Thyroid gland (tissue), 7 donors: ENCODE data around the genes CADPS and ATXN7.

GRCh38 chr3:61585943-61586694, 24.7 kb downstream of the PTPRG start:
- PRO-cap, 2 experiments = no peak in any of the 2 experiments
- RAMPAGE, long total RNA, 5 experiments = no peak in any of the 5 experiments

GRCh38 chr3:61807651-61808395, 246.5 kb downstream of the PTPRG start:
- PRO-cap, 2 experiments = peak in 1 of 2 experiments; most common plus-strand start chr3:61808127 (in 1); most common minus-strand start chr3:61808058 (in 1)
- RAMPAGE, long total RNA, 5 experiments = no peak in any of the 5 experiments

- PRO-cap, 2 experiments = no peak in any of the 2 experiments
- RAMPAGE, long total RNA, 5 experiments = no peak in any of the 5 experiments
These were observed 365.8 kb downstream of the PTPRG start for GRCh38 chr3:61926727-61928014.

- PRO-cap, 2 experiments = peak in 1 of 2 experiments; most common minus-strand start chr3:61956393 (in 1)
- RAMPAGE, long total RNA, 5 experiments = no peak in any of the 5 experiments
These were observed 362.5 kb upstream of the C3orf14 start for GRCh38 chr3:61956227-61956776.

GRCh38 chr3:62875078-62875737, at the start of gene CADPS:
Gene CADPS, minus strand, starts transcription at chr3:62875416.
- PRO-cap, 2 experiments = no peak in any of the 2 experiments
- RAMPAGE, long total RNA, 5 experiments = no peak in any of the 5 experiments

- PRO-cap, 2 experiments = peak in 1 of 2 experiments; most common plus-strand start chr3:63328587 (in 1); most common minus-strand start chr3:63328496 (in 1)
- RAMPAGE, long total RNA, 5 experiments = no peak in any of the 5 experiments
These were observed 50.2 kb downstream of the SYNPR start for GRCh38 chr3:63328369-63328681.

DNA sequence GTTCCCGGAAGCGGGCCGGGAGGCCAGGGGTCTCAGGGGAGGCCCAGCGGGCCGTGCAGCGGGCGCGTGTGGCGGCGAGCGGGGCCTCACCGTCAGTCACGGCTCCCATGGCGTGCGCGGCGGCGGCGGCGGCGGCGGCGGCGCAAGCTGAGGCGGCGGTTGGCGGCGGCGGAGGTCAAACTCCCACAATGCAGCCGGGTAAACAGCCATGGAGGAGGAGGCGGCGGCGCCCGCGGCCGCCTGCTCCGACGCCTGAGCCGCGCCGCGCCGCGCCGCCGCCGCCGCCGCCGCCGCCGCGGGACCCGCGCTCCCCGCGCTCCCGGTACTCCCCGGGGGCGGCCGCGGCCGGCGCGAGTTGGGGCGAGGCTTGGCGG, at the start of gene ATXN7:
Gene ATXN7, plus strand, starts transcription at position 186 of the 374 bp plus-strand sequence.
- PRO-cap, 2 experiments = peak in 2 of 2 experiments; most common plus-strand start position 188 of the sequence (in 1); most common minus-strand start position 98 of the sequence (in 1)
- RAMPAGE, long total RNA, 5 experiments = start-site peak on the minus strand in 5 of 5 experiments, centred at positions 125 to 134 of the sequence, 55 to 2,518 reads per replicate

GRCh38 chr3:63970624-63971098, 52.6 kb downstream of the PSMD6 start:
- PRO-cap, 2 experiments = no peak in any of the 2 experiments
- RAMPAGE, long total RNA, 5 experiments = no peak in any of the 5 experiments

DNA sequence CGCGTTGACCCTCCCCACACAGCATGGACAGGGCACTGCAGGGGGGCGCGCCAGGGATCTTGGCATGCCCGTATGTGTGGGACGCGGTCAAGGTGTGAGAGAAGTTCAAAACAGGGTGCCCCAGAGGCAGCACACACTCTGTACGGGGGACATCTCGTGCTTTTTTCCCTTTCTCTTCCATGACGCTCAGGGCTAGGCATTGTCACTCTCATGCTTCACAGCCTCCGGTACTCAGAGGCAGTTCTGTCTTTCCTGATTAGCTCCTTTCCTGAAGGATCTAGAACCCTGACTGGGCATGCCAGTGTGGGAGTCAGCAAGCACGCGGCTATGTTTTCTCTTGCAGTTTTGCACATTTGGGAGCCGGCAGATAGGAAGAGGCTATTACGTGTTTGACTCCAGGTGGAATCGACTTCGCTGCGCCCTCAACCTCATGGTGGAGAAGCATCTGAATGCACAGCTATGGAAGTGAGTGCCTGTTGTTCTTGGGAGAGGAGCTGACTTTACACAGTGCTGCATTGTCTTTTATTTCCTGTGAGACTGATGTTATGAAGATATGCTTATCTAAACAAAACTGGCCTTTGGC, 32.8 kb downstream of the PSMD6 start:
- PRO-cap, 2 experiments = no peak in any of the 2 experiments
- RAMPAGE, long total RNA, 5 experiments = no peak in any of the 5 experiments

GRCh38 chr3:64010621-64011050, 12.7 kb downstream of the PSMD6 start:
- PRO-cap, 2 experiments = no peak in any of the 2 experiments
- RAMPAGE, long total RNA, 5 experiments = no peak in any of the 5 experiments

- PRO-cap, 2 experiments = no peak in any of the 2 experiments
- RAMPAGE, long total RNA, 5 experiments = no peak in any of the 5 experiments
These were observed 8.8 kb downstream of the PSMD6 start for GRCh38 chr3:64014046-64015283.

- PRO-cap, 2 experiments = no peak in any of the 2 experiments
- RAMPAGE, long total RNA, 5 experiments = no peak in any of the 5 experiments
These were observed 69.4 kb upstream of the PSMD6 start for GRCh38 chr3:64092692-64093033.

GRCh38 chr3:64326918-64328030, 102.0 kb upstream of the PRICKLE2 start:
- PRO-cap, 2 experiments = peak in 1 of 2 experiments; most common plus-strand start chr3:64327782 (in 1); most common minus-strand start chr3:64327178 (in 1)
- RAMPAGE, long total RNA, 5 experiments = no peak in any of the 5 experiments

- PRO-cap, 2 experiments = no peak in any of the 2 experiments
- RAMPAGE, long total RNA, 5 experiments = no peak in any of the 5 experiments
These were observed 154.0 kb upstream of the PRICKLE2 start for GRCh38 chr3:64379317-64379579.

- PRO-cap, 2 experiments = no peak in any of the 2 experiments
- RAMPAGE, long total RNA, 5 experiments = no peak in any of the 5 experiments
These were observed 225.7 kb downstream of the ADAMTS9 start for GRCh38 chr3:64462135-64462486.

- PRO-cap, 2 experiments = no peak in any of the 2 experiments
- RAMPAGE, long total RNA, 5 experiments = no peak in any of the 5 experiments
These were observed 127.1 kb downstream of the ADAMTS9 start for GRCh38 chr3:64560756-64561125.

GRCh38 chr3:65596566-65596958, 442.2 kb downstream of the MAGI1 start:
- PRO-cap, 2 experiments = no peak in any of the 2 experiments
- RAMPAGE, long total RNA, 5 experiments = no peak in any of the 5 experiments

GRCh38 chr3:65936764-65937762, 101.7 kb downstream of the MAGI1 start:
- PRO-cap, 2 experiments = peak in 1 of 2 experiments; most common plus-strand start chr3:65937517 (in 1)
- RAMPAGE, long total RNA, 5 experiments = no peak in any of the 5 experiments

DNA sequence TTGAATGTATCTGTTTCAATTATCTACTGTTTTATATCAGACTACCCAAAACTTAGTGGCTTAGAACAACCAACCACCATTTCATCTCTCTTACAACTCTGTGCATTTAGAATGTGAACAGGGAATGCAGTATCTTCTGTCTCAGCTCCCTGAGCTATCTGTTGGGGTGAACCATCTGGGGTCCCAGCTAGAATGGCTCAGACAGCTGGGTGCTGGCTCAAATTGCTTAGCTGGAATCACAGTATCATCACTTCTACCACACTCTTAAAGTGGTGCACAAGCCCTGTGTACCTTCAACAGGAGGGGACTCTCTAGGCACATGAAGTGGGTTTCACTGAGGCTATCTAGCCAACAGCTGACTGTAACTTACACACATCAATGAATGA, 44.2 kb downstream of the MAGI1 start:
- PRO-cap, 2 experiments = no peak in any of the 2 experiments
- RAMPAGE, long total RNA, 5 experiments = no peak in any of the 5 experiments

DNA sequence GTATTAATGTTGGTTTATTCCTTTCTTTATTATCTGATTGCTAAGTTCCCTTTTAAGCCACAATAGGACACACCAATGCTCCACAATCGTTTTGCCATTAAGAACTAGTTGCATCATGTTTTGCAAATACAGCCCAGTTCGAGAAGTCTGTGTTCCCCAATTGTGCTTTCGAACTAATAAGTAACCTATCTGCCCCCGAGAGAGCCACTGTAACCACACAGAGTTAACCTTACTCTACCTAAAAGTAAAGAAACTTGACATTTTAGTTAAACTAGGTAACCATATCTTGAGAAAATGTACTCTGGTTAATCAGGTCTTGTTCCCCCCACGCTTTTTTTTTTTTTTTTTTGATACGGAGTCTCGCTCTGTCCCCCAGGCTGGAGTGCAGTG, 39.1 kb downstream of the MAGI1 start:
- PRO-cap, 2 experiments = no peak in any of the 2 experiments
- RAMPAGE, long total RNA, 5 experiments = no peak in any of the 5 experiments